Spleen (tissue), 7 donors: Measurements from ENCODE around the gene JAK2.

DNA sequence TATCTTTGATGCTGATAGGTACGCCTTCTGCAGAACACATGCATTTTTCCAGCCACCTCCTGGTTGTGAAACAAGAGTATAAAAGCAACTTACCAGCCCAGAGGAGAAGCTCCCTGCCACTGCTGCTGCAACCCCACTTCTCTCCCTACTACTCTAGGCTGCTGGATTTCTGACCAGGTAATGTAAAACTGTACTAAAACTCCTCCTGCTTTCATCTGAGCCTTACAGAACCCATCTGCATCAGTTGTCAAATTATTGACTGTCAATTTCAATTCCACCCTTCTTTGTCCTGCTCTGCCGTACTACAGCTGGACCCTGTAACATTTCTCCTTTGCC, 233.5 kb downstream of the GLIS3 start:
- PRO-cap, 4 experiments = no peak in any of the 4 experiments
- RAMPAGE, long total RNA, 4 experiments = no peak in any of the 4 experiments

DNA sequence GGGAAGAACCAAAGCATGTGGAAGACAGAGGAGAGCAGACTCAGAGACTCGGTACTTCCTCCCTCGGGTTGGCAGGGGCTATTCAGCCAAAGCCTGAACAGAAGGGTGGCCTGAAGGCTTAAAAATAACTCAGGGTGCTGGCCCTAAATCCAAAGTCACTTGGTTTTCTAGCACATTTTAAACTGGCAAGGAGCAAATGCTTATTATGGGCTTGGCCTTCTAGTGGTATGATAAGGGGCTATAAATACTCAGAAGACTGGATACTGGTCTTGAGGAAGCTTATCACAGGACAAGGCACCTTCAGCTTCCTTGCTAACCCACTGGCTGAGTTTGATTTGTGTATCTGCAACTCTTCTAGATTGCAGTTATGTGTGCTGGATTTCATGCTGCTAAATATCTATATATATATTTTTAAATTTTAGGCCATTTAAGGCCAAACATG, 206.5 kb downstream of the GLIS3 start:
- PRO-cap, 4 experiments = no peak in any of the 4 experiments
- RAMPAGE, long total RNA, 4 experiments = no peak in any of the 4 experiments

DNA sequence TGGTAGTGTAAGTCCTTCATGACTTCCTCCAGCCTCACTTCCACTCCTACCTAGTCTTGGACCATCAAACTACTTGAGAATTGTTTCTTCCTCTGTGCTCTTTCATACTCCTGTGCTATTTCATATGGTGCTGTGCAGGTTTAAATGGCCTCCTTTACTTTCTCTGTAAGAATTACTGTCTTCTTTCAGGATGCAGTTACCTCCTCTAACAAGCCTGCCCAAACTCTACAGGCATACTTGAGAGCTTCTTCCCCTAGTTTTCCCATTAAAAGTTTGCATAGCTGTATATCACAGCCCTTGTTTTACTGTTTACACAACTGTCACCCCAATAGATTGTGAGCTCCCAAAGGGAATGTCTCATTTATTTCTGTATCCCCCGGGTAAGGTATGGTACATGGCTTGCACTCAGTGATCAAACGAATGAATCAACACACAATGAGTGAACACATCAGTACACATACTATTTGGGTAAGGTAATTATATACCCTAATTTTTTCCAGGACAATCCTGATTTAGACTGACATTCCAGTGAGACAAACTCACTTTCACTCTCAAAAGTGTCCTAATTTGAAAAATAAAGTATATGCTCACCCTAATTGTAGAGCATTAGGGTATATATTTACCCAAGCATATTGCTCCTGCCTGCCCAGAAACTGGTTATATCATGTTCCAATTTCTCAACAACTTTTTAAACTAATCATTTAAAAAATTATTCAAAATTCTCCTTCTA, 190.0 kb downstream of the GLIS3 start:
- PRO-cap, 4 experiments = no peak in any of the 4 experiments
- RAMPAGE, long total RNA, 4 experiments = no peak in any of the 4 experiments

GRCh38 chr9:4293242-4294163, 6.4 kb downstream of the GLIS3 start:
- PRO-cap, 4 experiments = no peak in any of the 4 experiments
- RAMPAGE, long total RNA, 4 experiments = no peak in any of the 4 experiments

DNA sequence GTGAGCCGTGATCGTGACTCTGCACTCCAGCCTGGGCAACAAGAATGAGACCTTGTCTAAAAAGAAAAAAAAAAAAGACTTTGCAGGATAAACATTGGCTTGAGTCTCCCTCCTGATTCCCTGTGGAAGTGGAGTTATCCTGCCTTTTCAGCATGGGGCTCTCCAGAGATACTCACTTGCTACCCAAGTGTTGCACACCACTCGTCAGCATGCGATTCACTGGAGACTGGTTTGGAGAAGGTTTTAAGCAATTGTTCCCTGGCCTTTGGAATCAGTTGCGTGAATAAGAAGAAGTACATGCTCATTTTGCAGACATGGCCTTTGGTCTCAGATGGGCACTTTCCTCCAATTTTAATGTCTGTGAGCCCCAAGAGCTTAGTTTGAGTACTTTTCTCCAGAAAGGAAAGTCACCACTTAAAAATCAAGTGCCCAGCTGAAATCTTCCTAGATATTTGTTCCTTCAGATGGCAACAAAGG, 2.5 kb downstream of the SLC1A1 start:
- PRO-cap, 4 experiments = no peak in any of the 4 experiments
- RAMPAGE, long total RNA, 4 experiments = no peak in any of the 4 experiments

DNA sequence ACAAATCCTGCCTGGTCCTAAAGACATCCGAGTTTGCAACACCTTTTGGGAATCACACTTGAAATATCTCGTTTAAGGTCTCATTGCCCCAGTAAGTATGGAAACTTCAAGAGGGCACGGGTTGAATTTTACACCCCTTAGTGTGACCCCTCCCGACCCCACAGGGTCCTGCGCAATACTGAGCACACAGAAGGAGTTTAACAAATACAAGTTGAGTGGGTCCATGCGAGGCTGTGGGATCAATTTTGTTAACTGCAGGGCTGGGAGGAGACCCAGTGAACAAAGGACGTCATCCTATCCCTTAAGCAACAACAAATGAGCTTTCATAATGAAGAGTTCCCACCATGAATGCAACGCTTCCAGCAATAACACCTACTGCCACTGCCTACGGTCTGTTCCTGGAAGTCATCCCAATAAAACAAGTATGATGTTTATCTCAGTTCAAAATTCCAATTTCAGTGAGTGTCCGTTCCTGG, 66.0 kb upstream of the PLPP6 start:
- PRO-cap, 4 experiments = no peak in any of the 4 experiments
- RAMPAGE, long total RNA, 4 experiments = no peak in any of the 4 experiments

DNA sequence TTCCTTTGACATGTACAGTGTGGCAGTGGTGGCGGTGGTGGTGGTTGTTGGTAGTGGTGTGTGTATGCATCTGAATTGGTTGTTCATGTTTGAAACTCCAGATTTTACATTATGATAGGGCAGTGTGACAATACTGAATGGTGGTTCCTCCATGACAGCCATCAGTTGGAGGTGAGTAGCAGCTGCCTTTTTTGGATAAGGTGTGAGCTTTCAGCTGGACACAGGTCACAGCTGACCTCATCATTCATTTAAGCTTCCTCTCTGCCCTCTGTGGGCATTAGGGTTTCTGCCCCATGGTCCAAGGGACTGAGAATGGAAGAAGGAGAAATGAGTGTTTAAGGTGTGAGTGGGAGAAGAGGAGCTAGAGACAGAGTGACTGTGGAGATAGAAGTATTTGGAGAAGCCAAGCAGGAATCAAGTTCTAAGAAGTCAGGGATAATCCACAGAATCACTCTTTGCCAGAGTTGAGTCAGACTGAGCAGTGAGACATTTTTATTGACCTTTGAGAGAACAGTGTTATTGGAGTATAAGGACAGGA, 37.0 kb downstream of the RCL1 start:
- PRO-cap, 4 experiments = no peak in any of the 4 experiments
- RAMPAGE, long total RNA, 4 experiments = no peak in any of the 4 experiments

- PRO-cap, 4 experiments = no peak in any of the 4 experiments
- RAMPAGE, long total RNA, 4 experiments = no peak in any of the 4 experiments
These were observed 44.7 kb downstream of the RCL1 start for GRCh38 chr9:4837255-4838081.

- PRO-cap, 4 experiments = no peak in any of the 4 experiments
- RAMPAGE, long total RNA, 4 experiments = no peak in any of the 4 experiments
These were observed 94.8 kb downstream of the RCL1 start for GRCh38 chr9:4887561-4887949.

- PRO-cap, 4 experiments = peak in 2 of 4 experiments; most common plus-strand start chr9:4901912 (in 1); most common minus-strand start chr9:4901850 (in 1)
- RAMPAGE, long total RNA, 4 experiments = no peak in any of the 4 experiments
These were observed 83.3 kb upstream of the JAK2 start for GRCh38 chr9:4901582-4902329.

GRCh38 chr9:4984707-4985416, at the start of gene JAK2:
JAK2 (plus strand) TSS chr9:4985272.
- PRO-cap, 4 experiments = peak in 4 of 4 experiments; most common plus-strand start chr9:4984773 (in 3); most common minus-strand start chr9:4985039 (in 2)
- RAMPAGE, long total RNA, 4 experiments = start-site peak on the plus strand in 1 of 4 experiments, at chr9:4984920-4985075 at its widest, 223 reads per replicate

DNA sequence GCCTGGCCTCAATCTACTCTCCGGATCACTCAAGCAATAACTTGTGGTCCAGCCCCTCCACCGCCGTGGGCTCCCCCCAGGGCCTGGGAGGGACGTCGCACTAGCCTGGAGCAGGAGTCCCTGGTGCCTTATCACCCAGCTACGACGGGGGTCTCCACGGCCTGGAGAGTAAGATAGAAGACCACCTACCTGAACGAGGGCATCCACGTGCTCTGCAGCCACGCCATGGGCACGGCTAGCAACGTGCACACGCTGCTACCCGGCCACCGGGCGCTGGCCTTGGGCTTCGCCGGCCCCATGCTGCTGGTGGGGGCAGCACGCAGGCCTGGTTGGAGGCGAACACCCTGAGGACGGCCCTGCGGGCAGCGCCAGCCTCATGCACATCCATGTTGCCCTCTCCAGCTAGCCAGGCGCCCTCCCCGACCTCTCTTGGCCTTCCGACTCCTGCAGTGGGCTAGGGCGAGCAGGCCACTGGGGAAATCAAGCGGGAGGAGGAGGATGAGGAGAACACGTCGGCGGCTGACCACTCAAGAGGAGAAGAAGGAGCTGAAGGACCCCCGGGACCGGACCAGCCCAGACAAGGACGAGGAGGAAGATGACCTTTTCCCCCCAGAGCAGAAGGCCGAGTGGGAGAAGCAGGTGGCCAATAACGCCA, 73.4 kb downstream of the INSL6 start:
- PRO-cap, 4 experiments = no peak in any of the 4 experiments
- RAMPAGE, long total RNA, 4 experiments = no peak in any of the 4 experiments

DNA sequence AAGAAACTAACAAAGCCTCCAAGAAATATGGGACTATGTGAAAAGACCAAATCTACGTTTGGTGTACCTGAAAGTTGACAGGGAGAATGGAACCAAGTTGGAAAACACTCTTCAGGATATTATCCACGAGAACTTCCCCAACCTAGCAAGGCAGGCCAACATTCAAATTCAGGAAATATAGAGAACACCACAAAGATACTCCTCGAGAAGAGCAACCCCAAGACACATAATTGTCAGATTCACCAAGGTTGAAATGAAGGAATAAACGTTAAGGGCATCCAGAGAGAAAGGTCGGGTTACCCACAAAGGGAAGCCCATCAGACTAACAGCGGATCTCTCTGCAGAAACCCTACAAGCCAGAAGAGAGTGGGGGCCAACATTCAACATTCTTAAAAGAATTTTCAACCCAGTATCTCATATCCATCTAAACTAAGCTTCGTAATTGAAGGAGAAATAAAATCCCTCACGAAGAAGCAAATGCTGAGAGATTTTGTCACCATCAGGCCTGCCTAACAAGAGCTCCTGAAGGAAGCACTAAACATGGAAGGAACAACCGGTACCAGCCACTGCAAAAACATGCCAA, 51.2 kb downstream of the INSL6 start:
- PRO-cap, 4 experiments = no peak in any of the 4 experiments
- RAMPAGE, long total RNA, 4 experiments = no peak in any of the 4 experiments

DNA sequence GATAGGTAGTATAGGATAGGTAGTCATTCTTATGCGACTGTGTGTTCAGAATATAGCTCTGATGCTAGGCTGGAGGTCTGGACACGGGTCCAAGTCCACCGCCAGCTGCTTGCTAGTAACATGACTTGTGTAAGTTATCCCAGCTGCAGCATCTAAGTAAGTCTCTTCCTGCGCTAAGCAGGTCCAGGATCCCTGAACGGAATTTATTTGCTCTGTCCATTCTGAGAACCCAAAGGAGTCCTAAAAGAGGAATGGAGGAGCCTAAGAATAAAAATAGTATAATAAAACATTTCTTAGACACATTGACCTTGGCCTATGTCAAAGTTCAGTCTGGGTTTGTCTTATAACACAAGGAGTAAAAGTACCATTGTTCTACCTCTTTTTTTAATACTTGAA, 508 bp downstream of the CD274 start:
- PRO-cap, 4 experiments = peak in 2 of 4 experiments; most common minus-strand start position 154 of the sequence (in 2)
- RAMPAGE, long total RNA, 4 experiments = no peak in any of the 4 experiments

DNA sequence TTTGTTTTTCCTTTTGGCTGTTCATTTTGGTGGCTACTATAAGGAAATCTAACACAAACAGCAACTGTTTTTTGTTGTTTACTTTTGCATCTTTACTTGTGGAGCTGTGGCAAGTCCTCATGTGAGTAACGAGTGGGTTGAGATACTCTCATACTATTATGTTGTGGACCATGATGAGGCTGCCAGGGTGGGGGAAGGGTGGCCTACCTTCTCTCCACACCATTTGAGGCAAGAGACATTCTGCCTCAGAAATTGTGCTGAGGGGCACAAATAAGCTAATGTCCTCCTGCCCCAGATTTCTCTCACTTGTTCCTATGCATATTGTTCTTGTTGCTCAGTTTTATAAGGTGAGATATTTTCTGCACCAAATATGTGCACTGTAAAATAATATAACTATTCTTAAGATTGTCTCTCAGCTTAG, 362 bp downstream of the PDCD1LG2 start:
- PRO-cap, 4 experiments = peak in 1 of 4 experiments; most common plus-strand start position 248 of the sequence (in 1); most common minus-strand start position 127 of the sequence (in 1)
- RAMPAGE, long total RNA, 4 experiments = no peak in any of the 4 experiments

DNA sequence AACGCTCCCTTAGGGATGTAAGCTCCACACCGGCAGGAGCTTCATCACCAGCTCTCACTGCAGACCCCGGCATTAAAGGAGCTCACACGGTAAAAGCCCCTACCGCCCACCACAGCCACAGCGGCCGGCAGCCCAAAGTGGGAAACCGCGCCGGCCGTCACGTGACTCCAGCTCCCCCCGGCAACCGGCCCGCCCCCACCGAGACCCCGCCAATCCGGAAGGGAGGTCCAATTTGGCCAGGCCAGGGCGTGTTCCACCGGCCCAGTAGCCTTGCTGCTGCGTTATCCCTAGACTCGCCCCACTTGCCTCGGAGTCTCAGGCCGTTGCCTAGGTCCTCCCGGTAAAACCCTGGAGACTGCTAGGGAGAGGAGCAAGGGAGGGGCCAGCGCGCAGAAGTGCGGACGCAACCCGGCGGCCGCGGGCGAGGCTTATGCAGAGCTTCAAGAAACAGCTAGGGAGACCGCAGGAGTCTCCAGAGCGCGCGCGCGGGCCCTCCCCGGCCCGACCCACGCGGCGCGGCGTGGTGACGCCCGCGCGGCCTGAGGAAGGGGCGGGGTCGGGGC, 342 bp upstream of the RIC1 start:
- PRO-cap, 4 experiments = peak in 4 of 4 experiments; most common plus-strand start position 301 of the sequence (in 2); most common minus-strand start position 508 of the sequence (in 4)
- RAMPAGE, long total RNA, 4 experiments = start-site peak on the minus strand in 4 of 4 experiments, centred at positions 440 to 463 of the sequence, 33 to 68 reads per replicate

- PRO-cap, 4 experiments = no peak in any of the 4 experiments
- RAMPAGE, long total RNA, 4 experiments = start-site peak on the plus strand in 1 of 4 experiments, at chr9:5780187-5780691 at its widest, 28 reads per replicate
These were observed 52.9 kb downstream of the ERMP1 start for GRCh38 chr9:5779802-5780580.

DNA sequence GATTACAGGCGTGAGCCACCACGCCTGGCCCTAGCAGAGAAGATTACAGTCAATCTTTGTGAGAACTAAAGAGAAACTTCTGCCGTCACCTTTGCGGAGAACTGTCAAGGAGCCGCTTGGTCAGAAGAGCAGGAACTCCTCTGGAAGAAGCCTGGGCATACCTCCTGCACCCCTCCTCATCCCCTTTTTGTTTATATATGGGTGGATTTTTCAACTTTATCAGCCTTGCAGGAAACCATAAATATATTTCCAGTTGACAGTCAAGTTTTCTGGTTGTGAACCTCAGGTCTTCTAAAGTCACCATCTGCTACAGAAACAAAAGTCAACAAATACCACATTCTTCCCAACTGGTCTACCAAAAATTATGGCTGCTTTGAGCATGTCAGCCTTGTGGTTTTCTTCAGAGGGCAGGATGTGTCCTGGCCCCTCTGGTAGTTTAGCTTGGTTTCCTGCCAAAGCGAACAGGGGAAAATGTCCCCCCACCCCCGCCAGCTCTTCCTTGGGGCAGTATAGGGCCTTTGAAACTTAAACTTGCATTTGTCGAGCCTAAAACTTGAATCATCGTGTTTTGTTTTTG, 11.7 kb upstream of the ERMP1 start:
- PRO-cap, 4 experiments = no peak in any of the 4 experiments
- RAMPAGE, long total RNA, 4 experiments = no peak in any of the 4 experiments

DNA sequence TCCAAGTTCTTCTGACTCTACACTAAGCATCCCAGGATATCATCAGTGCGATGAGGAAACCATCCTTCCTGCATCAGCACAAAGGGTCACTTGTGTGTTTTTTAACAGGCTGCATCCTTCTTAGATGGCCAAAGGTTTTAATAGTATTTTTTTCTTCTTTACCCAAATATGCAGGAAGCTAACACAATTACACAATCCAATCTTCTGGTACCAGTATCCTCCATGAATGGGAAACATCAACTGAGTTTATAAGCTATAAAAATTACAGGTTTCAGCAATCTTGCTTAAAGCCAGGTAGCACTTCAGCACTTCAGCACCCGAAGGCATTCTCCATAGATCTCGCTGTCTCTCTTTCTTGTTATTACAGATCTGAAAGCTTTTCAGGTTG, 8.1 kb downstream of the MLANA start:
- PRO-cap, 4 experiments = no peak in any of the 4 experiments
- RAMPAGE, long total RNA, 4 experiments = no peak in any of the 4 experiments

DNA sequence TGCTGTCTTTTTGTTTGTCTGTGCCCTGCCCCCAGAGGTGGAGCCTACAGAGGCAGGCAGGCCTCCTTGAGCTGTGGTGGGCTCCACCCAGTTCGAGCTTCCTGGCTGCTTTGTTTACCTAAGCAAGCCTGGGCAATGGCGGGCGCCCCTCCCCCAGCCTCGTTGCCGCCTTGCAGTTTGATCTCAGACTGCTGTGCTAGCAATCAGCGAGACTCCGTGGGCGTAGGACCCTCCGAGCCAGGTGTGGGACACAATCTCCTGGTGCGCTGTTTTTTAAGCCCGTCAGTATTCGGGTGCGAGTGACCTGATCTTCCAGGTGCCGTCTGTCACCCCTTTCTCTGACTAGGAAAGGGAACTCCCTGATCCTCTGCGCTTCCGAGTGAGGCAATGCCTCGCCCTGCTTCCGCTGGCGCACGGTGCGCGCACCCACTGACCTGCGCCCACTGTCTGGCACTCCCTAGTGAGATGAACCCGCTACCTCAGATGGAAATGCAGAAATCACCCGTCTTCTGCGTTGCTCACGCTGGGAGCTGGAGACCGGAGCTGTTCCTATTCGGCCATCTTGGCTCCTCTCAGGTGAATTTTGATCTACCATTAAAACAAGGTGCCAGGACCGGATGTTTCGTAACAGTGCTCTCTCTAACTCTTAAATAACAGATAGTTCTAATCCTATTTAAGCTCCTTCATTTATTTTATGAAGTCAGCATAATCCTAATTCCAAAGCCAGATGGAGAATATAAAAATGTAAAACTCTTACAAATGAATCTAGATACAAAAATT, 32.8 kb upstream of the IL33 start:
- PRO-cap, 4 experiments = no peak in any of the 4 experiments
- RAMPAGE, long total RNA, 4 experiments = no peak in any of the 4 experiments